ENCODE results near the gene ANKRD27.

DNA sequence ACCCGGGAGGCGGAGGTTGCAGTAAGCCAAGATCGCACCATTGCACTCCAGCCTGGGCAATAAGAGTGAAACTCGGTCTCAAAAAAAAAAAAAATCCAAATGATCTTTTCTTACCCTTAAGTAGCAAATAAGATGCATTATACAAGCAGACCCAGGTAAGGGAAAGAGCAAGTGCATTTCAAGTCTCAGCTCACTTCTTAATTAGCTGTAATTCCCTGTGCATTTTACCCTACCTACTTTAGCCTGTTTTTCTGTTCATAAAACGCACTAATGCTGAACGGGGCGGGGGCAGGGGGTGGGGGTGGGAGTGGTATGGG, 54.0 kb upstream of the ZNF254 start:
- PRO-cap = bidirectional peak, plus-strand start outside the sequence, minus-strand start at position 240 of the sequence
- RAMPAGE, long total RNA, 5 experiments = no peak in any of the 5 experiments
- RRBS = no CpG with 5 or more reads among the region's 7 CpGs

DNA sequence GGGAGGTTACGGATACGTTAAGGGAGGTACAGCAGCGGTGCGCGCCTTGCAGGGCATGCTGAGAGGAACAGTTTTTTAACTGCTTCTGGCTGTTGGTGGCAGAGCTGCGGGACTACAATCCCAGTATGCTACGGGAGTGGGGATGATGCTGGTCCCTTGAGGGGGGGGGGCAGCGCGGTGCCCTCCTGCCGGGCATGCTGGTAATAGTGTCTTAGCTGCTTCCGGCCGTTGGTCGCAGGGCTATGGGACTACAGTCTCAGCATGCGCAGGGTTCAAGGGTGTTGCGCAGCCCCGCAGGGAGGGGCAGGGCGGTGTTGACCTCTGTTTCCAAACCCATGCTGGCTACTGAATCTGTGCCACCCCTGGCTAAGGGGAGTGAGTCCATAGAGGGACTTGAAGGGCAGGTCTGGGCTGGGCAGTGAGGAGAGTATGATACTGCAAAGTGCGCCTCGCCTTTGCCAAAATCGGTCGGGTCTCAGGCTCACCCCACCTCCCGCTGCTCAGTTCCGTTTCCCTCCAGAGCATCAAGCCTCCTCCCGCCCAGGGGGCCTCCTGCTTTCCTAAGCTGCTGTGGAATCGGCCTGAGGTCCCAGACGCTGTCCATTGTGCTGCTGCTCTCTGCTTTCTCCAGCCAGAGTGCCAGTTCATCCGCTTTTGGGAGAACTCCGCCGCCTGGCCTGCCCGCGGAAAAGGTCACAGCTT, 1418.6 kb downstream of the UQCRFS1 start:
- PRO-cap = unidirectional peak, plus-strand start at position 209 of the sequence
- RAMPAGE, long total RNA, 5 experiments = start-site peak on the plus strand in 1 of 5 experiments, centred at position 530 of the sequence, 7 reads per replicate
- RRBS = no CpG with 5 or more reads among the region's 31 CpGs

GRCh38 chr19:28008512-28008711, 1204.5 kb downstream of the UQCRFS1 start:
- PRO-cap = no peak
- RAMPAGE, long total RNA, 5 experiments = no peak in any of the 5 experiments
- RRBS = no CpG with 5 or more reads among the region's 3 CpGs

GRCh38 chr19:28501140-28501726, 711.7 kb downstream of the UQCRFS1 start:
- PRO-cap = no peak
- RAMPAGE, long total RNA, 5 experiments = no peak in any of the 5 experiments
- RRBS = no CpG with 5 or more reads among the region's 5 CpGs

GRCh38 chr19:28606265-28606528, 606.8 kb downstream of the UQCRFS1 start:
- PRO-cap = no peak
- RAMPAGE, long total RNA, 5 experiments = no peak in any of the 5 experiments
- RRBS = no CpG with 5 or more reads among the region's 2 CpGs

- PRO-cap = no peak
- RAMPAGE, long total RNA, 5 experiments = no peak in any of the 5 experiments
- RRBS = no CpG with 5 or more reads among the region's 2 CpGs
These were observed 196.6 kb downstream of the UQCRFS1 start for GRCh38 chr19:29016460-29016682.

DNA sequence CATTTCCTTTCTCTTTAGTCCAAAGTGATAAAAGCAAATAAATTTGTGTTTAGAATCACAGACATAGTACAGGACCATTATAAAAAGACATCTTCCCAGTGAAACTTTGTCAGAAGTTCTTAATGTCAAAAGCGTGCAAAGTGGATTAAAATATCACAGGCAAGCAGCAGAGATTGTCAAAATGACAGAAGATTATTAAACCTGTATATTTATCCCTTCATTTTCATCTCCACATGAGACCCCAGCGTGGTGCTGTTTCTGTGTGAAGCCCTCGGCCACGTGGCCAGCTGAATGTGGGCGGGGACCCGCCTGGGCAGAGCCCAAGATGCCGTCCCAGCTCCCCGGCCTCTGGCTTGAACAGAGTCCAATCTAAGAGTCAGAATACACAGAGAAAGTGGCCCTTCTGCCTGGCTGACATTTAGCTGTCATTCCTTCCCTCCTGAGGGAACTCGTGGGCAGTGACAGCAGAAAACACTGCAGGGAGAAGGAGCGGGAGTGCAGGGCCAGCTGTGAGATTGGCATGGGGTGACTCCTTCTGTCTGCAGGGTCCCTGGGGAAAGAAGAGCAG, 34.9 kb upstream of the UQCRFS1 start:
- PRO-cap = no peak
- RAMPAGE, long total RNA, 5 experiments = no peak in any of the 5 experiments
- RRBS = no CpG with 5 or more reads among the region's 10 CpGs

DNA sequence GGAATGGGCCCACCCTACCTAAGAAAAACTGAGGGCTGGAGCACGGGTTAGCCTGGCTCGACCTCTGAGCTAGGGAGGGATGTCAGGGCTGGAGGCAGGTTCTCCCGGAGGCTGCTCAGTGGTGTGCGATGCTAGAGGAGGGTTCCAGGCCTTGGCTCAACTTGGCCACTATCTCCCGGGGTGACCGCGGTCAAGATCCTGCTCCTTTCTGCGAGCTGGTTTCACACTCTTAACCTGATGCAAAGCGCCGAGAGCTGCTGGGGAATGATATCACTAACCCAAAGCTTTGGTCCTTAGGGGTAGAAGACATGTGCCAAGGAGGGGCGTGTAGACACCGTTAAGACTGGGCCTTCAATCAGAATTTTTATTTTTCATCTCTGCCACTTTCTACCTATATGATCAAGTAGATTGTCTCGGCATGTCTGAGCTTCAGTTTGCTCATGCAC, 384 bp downstream of the POP4 start:
- PRO-cap = no peak
- RAMPAGE, long total RNA, 5 experiments = no peak in any of the 5 experiments
- RRBS = 2% methylated on average over 3 of the region's 13 CpGs

- PRO-cap = no peak
- RAMPAGE, long total RNA, 5 experiments = no peak in any of the 5 experiments
- RRBS = no CpG with 5 or more reads among the region's 17 CpGs
These were observed 22.1 kb downstream of the PLEKHF1 start for GRCh38 chr19:29687142-29687893.

- PRO-cap = no peak
- RAMPAGE, long total RNA, 5 experiments = no peak in any of the 5 experiments
- RRBS = 14% methylated on average over 27 of the region's 29 CpGs
These were observed 149.7 kb upstream of the ZNF536 start for GRCh38 chr19:30222573-30222824.

DNA sequence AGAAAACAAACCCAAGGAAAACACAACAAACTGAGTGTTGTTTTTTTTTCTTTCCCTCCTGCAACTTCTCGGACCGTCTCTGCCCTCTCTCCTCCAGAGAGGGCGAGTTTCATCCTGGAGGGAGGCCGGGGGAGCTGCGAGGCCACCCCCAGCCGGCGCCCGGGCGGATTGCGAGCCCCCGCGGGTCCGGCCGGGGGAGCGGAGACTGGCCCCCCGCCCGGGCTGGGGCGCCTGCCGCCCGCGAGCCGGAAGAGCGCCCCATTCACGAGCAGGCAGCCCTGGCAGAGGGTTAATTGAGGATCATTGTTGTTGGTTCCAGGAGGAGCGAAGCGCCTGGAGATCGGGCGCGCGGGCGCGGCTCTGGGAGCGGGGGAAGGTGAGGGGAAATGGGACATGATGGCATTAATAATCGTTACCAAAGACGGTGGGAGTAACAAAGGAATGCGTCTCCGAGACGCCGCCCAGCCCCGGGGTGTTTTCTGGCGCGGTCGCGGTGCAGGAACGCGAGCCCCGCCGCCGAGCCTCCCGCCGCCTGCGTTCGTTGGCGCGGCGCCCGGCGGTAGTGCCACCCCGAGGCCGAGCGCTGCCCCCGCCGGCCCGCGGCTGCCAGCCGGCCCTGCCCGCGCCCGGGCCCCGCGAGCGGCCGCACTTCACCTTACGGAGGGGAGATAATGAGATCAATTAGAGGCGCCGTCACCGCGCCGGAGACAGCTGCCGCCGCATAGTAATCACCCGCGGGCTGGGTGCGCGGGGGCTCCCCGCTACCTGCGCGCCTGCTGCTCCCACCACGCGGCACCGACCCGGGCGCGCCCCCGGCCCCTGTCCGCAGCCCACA, 2.7 kb downstream of the ZNF536 start:
- PRO-cap = no peak
- RAMPAGE, long total RNA, 5 experiments = no peak in any of the 5 experiments
- RRBS = 14% methylated on average over 43 of the region's 96 CpGs

GRCh38 chr19:31351573-31352496, 2.6 kb upstream of the TSHZ3 start:
- PRO-cap = no peak
- RAMPAGE, long total RNA, 5 experiments = no peak in any of the 5 experiments
- RRBS = 10% methylated on average over 24 of the region's 73 CpGs

DNA sequence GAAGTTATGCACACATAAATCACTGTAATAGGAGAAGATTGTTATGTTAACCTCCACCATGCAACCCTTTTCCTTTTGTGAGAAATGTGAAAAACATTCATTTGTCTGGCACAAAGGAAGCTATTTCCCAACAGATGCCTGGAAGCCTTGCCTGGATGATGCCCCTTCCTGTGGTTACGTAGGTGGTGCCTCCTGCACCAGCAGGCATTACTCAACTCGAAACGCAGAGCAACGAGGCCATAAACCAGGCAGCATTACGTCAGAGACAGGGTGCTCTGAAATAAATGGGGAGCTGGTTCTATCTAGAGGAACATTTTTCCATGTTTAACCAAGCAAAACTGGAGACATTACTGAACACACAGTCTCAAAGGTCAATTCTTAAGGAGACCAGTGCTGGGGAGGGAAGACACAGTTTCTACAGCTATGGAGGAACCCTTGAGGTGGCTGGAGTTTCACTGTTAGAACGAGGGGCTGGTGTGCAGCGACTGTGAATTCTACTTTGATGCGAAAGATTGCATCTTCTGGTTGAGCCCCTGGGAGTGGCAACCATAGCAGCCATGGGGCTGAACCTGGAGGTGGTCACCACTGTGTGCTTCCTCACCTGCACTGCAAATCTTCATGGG, 327.2 kb upstream of the ZNF507 start:
- PRO-cap = no peak
- RAMPAGE, long total RNA, 5 experiments = no peak in any of the 5 experiments
- RRBS = no CpG with 5 or more reads among the region's 8 CpGs

DNA sequence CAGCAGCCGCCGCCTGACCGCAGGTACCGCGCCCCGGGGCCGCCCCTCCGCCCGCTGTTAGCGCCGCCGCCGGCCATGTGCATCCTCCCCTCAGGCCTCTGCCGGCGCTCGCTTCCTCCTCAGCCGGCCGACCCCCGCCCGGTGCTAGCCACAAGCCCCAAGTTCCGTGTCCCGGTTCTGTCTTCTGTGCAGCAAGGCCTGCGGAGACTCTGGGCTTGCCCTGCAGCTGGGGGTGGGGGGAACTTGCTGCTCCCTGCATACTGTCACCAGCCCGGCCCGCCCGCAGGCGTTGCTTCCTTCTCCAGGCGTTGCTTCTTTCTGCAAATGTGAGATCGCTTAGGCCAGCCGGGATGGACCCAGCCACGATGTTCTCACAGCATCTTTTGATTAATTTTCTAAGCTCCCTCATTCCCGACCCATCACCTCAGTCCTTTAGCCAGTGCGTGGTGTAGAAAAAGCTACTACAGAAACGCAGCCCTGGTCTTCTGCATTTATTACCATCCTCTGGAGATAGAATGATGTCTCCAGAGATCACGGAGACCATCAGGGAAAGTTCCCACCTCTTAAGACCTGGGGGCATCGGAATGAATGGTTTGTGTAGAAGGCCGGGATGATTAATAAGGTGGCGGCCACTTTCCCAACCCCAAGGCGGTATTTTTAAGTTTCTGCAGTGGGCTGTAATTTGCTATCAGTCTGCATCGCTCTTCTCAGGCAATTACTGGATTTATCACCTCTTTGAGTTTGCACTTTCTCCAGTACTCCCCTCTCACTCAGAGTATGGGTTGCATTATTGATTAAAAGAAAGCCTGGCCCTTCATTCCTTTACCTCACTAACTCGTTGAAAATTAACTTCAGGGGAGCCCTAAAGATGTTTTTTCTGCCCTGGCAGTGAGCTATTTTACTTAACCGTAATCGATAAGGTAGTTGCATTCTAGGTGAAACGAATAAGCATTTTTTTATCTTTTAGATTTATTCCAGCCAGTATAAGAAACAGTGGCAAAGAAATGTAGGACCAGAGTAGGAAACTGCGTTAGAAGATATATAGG, 674 bp downstream of the ZNF507 start:
- PRO-cap = no peak
- RAMPAGE, long total RNA, 5 experiments = no peak in any of the 5 experiments
- RRBS = 2% methylated on average over 22 of the region's 45 CpGs

DNA sequence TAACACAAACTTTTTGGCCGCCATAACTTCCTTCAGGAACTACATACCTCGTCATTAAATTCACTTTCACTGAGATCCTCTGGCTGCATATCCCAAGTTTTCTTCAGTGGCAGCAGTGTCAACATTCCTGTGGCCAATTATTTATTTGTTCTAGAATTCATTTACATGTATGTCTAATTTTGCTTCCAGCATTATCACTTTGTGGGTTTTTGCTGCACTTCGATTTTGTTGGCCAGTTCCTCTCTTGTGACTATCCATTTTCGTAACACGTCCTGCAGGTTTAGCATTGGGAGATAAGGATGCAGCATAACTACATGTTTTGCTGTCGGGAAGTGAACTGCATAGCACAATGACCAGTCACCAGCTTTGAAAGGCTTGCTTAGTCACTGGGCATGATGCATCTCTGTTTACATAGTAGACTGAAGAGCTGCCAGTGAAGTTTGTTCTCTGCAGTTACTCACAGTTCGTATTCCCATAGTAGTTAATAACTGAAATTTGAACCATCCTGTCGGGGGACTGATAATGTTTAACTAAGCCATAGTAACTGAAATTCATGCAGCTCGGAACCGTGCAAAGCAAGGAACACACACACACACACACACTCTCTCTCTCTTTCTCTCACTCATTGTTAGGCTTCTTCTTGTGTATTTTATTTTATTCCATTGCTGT, 28.3 kb downstream of the ZNF507 start:
- PRO-cap = no peak
- RAMPAGE, long total RNA, 5 experiments = no peak in any of the 5 experiments
- RRBS = no CpG with 5 or more reads among the region's 10 CpGs

GRCh38 chr19:32572533-32572962, 8.4 kb upstream of the PDCD5 start:
- PRO-cap = no peak
- RAMPAGE, long total RNA, 5 experiments = no peak in any of the 5 experiments
- RRBS = no CpG with 5 or more reads among the region's 13 CpGs

GRCh38 chr19:32674216-32675308, at the start of gene ANKRD27:
Gene ANKRD27 (minus strand): TSS chr19:32675180.
- PRO-cap = unidirectional peak, plus-strand start at chr19:32674841; bidirectional peak, plus-strand start at chr19:32675410, minus-strand start at chr19:32675166
- RAMPAGE, long total RNA, 5 experiments = start-site peak on the minus strand in 5 of 5 experiments, at chr19:32675152-32675170 at its widest, 97 to 275 reads per replicate
- RRBS = 2% methylated on average over 49 of the region's 104 CpGs

DNA sequence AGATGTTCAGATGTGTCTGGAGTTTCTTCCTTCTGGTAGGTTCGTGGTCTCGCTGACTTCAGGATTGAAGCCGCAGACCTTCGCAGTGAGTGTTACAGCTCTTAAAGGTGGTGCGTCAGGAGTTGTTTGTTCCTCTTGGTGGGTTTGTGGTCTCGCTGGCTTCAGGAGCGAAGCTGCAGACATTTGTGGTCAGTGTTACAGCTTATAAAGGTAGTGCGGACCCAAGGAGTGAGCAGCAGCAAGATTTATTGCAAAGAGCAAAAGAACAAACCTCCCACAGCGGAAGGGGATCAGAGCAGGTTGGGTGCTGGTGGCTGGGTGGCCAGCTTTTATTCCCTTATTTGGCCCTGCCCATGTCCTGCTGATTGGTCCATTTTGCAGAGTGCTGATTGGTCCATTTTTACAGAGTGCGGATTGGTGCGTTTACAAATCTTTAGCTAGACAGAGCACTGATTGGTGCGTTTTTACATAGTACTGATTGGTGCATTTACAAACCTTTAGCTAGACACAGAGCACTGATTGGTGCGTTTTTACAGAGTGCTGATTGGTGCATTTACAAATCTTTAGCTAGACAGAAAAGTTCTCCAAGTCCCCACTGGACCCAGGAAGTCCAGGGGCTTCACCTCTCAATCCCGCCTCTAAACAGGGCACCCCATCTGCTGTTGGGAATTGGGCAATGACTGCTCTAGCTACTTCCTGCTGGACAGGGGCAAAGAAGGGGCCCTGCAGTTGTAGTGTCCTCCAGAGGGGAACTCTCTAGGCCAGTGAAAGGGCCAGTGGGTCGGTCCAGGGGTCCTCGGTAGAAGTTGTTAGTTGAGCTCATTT, 1.8 kb downstream of the NUDT19 start:
- PRO-cap = no peak
- RAMPAGE, long total RNA, 5 experiments = no peak in any of the 5 experiments
- RRBS = no CpG with 5 or more reads among the region's 16 CpGs

GRCh38 chr19:33024434-33024863, 40.2 kb downstream of the RHPN2 start:
- PRO-cap = no peak
- RAMPAGE, long total RNA, 5 experiments = no peak in any of the 5 experiments
- RRBS = 64% methylated on average over 1 of the region's 9 CpGs

DNA sequence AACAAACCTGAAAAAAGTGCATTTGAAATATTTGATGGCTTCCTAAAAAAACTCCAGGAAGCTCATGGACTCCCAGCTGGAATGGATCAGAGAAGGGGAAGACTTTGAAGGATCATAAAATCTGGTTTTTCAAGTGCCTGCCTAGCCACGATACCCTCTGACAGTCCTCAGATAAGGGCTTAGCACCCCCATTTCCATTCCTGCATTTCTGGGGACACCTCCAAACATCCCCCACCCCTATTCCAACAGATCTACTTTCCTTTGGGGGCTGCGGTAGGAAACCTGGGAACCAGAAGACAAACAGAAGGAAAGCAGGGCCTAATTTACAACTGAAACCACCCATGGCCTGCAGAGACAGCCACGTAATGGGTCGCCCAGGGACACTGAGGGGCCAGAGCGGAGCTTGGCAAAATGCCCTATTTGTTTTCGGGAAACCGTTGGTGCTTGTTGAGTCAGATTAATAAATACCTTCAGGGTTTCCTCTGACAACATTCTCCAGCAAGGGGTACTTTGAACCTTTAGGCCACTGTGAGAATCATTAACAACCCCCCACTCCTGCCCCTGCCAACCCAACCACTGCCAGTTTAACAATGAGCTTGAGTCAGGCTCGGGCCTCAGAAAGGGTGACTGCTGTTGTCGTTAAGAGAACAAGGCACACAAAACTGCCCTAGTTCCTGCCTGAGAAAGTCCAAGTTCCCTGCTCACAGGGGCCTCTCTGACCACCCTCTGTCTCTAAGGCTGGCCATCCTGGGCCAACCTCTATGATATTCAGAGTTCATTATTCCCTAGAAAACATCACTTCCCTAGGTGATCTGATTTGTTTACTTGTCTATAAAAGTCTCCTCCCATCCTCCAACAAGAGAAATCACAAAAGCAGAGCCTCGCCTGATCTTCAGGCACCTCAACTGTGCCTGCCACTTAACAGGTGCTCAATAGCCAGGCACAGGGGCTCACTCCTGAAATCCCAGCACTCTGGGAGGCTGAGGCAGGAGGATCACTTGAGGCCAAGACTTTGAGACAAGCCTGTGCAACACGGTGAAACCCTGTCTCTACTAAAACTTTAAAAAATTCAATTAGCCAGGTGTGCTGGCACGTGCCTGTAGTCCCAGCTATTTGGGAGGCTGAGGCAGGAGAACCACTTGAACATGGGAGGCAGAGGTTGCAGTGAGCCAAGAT, 23.3 kb downstream of the RHPN2 start:
- PRO-cap = no peak
- RAMPAGE, long total RNA, 5 experiments = start-site peak on the minus strand in 1 of 5 experiments, centred at positions 749 to 1,058 of the sequence, 5 to 9 reads per replicate
- RRBS = no CpG with 5 or more reads among the region's 12 CpGs